Prostate gland (tissue), 2 donors: Measurements from ENCODE around the gene SLC35A1.

DNA sequence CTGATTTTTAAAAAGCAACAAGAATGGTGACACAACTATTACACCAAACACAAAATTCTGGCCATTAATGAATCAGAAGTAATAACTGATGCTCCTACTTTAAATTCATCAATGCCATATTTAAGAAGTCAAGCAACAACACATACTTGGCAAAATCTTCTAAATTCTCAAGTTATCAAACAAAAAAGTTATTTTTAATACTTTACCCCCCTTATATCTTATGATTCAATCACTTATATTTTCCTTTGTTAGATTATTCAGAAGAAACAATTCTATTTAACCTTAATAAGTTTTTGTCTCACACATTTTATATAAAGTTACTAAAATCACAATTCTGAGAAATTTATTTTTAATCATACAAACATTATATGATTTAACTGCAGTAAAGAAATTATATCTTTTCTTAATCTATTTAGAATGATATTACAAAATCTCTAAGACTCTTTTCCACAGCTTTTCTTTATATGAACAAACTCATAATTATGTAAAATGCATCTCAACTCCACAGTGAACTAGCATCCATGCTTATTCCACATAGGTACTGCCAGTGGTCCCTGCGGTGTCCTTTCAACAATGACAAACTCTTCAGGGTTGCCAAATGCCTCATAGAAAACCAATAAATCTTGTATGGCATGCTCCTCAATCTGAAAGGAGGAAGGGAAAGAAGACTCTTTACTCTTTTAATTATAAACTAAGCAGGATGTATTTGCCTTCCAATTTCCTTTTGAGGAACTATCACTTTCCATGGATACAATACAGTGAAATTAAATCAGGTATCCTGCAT is 76.4 kb downstream of the IBTK start:
- PRO-cap: no peak
- RAMPAGE, long total RNA, 2 experiments: no peak in any of the 2 experiments

DNA sequence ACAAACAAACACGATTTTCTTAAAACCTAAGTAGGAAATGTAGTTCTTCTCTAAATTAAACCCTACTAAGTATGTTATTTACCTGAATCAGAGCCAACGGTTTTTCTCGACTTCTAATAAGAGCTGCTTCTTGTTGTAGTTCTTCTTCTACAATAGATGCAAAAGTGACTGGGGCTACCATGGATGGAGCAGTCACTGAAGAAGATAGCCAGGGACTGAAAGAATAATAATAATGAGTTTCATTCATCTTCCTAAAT is 75.3 kb downstream of the IBTK start:
- PRO-cap: no peak
- RAMPAGE, long total RNA, 2 experiments: no peak in any of the 2 experiments

- PRO-cap: no peak
- RAMPAGE, long total RNA, 2 experiments: no peak in any of the 2 experiments
Observed at GRCh38 chr6:83222264-83222463, 29.0 kb downstream of the RWDD2A start.

GRCh38 chr6:83333679-83334062 is 97.2 kb downstream of the ME1 start:
- PRO-cap: no peak
- RAMPAGE, long total RNA, 2 experiments: no peak in any of the 2 experiments

DNA sequence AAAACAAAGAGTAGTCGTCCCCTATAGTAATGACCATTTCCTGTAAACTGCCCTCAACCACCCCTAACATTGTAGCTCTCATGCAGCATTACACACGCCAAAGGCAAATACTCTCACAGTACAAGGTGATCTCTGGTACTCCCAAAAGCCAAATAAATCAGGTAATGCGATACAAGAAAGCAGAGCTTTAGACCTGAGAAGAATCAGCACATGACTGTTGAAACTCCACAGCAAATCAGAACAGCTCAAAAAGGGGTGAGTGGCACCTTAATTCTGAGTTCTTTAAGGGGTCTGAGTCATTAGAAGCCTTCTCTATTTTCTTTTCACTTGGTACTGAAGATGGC is 57.1 kb upstream of the MRAP2 start:
- PRO-cap: no peak
- RAMPAGE, long total RNA, 2 experiments: start-site peak on the plus strand in 2 of 2 experiments, centred at positions 185 to 190 of the sequence, 5 to 17 reads per replicate

DNA sequence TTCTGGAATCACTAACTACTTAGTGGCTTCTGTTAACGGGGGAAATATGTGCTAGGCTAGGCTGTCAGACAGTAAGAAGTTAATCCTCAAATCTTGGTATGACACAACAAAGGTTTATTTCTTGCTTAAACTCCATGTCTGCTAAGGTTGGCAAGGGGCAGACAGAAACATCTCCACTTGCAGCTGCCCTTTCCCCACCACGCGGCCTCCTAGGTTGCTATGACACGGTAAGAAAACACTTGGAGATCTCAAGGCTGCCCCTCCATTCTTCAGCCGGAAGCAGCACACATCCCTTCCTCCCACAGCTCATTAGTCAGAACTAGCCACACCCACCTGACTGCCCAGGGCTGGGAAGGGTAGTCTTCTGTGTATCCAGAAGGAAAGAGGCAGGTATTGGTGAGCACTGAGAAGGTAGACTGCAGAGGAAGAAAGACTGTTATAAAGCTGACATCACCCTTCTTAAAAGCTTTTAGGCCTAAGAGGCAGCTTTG is 41.4 kb downstream of the MRAP2 start:
- PRO-cap: no peak
- RAMPAGE, long total RNA, 2 experiments: no peak in any of the 2 experiments

- PRO-cap: no peak
- RAMPAGE, long total RNA, 2 experiments: no peak in any of the 2 experiments
Observed at GRCh38 chr6:84163024-84163615, 64.3 kb downstream of the CEP162 start.

GRCh38 chr6:84411367-84411740 is 183.9 kb upstream of the CEP162 start:
- PRO-cap: no peak
- RAMPAGE, long total RNA, 2 experiments: no peak in any of the 2 experiments

DNA sequence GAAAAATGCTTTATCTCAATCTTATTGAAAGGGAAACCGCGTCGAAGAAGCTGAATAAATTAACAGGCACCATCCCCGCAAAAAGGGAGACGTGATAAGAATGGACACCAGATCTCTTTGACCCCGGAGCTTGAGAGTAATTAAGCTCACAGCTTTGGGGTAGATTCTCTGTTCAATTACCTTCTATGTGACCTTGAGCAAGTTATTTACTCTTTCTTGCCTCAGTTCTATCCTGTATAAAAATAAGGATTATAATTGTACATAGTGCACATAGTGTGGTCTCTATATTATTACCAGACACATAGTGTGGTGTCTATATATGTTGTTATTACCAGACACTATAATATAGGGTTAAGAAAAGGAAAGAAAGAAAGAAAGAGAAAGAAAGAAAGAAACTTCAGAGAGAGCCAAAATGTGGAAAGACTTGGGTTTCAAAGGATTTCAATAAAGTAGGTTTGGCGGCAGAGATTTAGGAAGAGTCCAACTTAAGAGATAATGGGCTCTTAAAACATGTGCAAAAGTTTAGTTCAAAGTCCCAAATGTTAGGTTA is 1.1 kb downstream of the NT5E start:
- PRO-cap: no peak
- RAMPAGE, long total RNA, 2 experiments: no peak in any of the 2 experiments

DNA sequence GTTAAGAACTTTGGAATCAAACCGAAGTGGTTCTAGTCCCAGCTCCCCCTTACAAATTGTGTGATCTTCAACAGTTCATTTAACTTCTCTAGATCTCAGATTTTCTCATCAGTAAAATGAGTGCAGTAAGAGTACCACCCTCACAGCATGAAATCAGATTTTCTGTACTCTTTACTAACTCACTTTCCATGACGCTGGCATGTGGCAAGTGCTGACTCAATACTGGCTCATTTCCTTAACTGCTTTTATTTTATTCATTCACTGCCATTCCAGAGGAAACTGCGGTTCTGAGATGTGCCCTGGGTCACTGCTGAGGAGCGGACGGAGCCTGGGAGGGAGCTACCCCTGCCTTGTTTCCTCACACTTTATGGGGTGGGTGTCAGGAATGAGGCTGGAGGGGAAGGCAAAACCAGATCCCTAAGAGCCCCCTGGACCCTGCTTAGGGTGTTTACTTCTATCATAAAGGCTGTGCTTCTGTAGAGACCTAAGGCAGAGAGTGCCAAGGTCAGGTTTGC is 14.3 kb downstream of the NT5E start:
- PRO-cap: unidirectional peak, plus-strand start at position 267 of the sequence
- RAMPAGE, long total RNA, 2 experiments: no peak in any of the 2 experiments

GRCh38 chr6:85640857-85641529 is 1.7 kb downstream of the SYNCRIP start:
- PRO-cap: no peak
- RAMPAGE, long total RNA, 2 experiments: no peak in any of the 2 experiments

- PRO-cap: no peak
- RAMPAGE, long total RNA, 2 experiments: no peak in any of the 2 experiments
Observed at GRCh38 chr6:85680326-85680902, 37.7 kb upstream of the SYNCRIP start.

- PRO-cap: no peak
- RAMPAGE, long total RNA, 2 experiments: no peak in any of the 2 experiments
Observed at GRCh38 chr6:87184541-87184823, 29.1 kb downstream of the ZNF292 start.

- PRO-cap: unidirectional peak, plus-strand start at chr6:87472769; bidirectional peak, plus-strand start at chr6:87472987, minus-strand start at chr6:87472920
- RAMPAGE, long total RNA, 2 experiments: start-site peak on the plus strand in 2 of 2 experiments, at chr6:87472976-87472997 at its widest, 38 to 430 reads per replicate
Observed at GRCh38 chr6:87472320-87473293, at the start of gene SLC35A1. TSS of gene SLC35A1 (plus strand) at chr6:87472974.

- PRO-cap: no peak
- RAMPAGE, long total RNA, 2 experiments: no peak in any of the 2 experiments
Observed at GRCh38 chr6:87483736-87484439, 11.1 kb downstream of the SLC35A1 start.

DNA sequence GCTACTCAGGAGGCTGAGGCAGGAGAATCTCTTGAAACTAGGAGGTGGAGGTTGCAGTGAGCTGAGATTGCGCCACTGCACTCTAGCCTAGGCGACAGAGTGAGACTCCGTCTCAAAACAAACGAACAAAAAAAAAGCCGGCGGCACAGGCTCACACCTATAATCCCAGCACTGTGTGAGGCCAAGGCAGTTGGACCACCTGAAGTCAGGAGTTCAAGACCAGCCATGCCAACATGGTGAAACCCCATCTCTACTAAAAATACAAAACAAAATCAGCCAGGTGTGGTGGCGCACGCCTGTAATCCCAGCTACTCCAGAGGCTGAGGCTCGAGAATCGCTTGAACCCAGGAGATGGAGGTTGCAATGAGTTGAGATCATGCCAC is 5.2 kb downstream of the AKIRIN2 start:
- PRO-cap: unidirectional peak, plus-strand start at position 132 of the sequence
- RAMPAGE, long total RNA, 2 experiments: no peak in any of the 2 experiments

DNA sequence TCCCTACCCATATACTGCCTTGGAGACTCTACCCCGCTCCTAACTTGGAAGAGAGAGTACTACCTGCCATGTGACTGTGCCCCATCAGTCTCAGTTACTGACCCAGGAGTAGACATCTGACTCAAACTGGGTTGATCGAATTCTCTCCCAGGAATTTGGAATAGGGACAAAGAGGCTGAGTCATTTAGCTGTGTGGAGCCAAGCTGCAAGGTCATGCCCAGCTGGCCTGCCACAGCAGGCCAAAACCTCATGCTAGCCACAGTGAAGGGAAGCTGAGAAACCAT is 21.1 kb upstream of the AKIRIN2 start:
- PRO-cap: no peak
- RAMPAGE, long total RNA, 2 experiments: no peak in any of the 2 experiments

GRCh38 chr6:89009834-89010386 is 46.5 kb upstream of the RNGTT start:
- PRO-cap: no peak
- RAMPAGE, long total RNA, 2 experiments: no peak in any of the 2 experiments

DNA sequence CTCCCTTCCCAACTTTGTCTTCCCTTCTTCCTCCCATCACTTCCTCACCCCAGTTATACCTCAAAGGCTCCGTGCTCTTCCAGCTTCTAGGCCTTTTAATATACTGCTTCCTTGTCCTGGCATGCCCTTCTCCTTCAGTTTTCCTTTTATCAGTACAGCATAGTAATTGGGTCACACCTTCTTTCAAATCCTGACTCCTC is 55.0 kb upstream of the PNRC1 start:
- PRO-cap: no peak
- RAMPAGE, long total RNA, 2 experiments: no peak in any of the 2 experiments

GRCh38 chr6:89035166-89036407 is 45.0 kb upstream of the PNRC1 start:
- PRO-cap: bidirectional peak, plus-strand start at chr6:89035760, minus-strand start at chr6:89035590; bidirectional peak, plus-strand start at chr6:89036169, minus-strand start at chr6:89036093
- RAMPAGE, long total RNA, 2 experiments: no peak in any of the 2 experiments